Prostate gland (tissue), 2 donors: Measurements from ENCODE around the genes RLIM, POU3F4 and DIAPH2.

DNA sequence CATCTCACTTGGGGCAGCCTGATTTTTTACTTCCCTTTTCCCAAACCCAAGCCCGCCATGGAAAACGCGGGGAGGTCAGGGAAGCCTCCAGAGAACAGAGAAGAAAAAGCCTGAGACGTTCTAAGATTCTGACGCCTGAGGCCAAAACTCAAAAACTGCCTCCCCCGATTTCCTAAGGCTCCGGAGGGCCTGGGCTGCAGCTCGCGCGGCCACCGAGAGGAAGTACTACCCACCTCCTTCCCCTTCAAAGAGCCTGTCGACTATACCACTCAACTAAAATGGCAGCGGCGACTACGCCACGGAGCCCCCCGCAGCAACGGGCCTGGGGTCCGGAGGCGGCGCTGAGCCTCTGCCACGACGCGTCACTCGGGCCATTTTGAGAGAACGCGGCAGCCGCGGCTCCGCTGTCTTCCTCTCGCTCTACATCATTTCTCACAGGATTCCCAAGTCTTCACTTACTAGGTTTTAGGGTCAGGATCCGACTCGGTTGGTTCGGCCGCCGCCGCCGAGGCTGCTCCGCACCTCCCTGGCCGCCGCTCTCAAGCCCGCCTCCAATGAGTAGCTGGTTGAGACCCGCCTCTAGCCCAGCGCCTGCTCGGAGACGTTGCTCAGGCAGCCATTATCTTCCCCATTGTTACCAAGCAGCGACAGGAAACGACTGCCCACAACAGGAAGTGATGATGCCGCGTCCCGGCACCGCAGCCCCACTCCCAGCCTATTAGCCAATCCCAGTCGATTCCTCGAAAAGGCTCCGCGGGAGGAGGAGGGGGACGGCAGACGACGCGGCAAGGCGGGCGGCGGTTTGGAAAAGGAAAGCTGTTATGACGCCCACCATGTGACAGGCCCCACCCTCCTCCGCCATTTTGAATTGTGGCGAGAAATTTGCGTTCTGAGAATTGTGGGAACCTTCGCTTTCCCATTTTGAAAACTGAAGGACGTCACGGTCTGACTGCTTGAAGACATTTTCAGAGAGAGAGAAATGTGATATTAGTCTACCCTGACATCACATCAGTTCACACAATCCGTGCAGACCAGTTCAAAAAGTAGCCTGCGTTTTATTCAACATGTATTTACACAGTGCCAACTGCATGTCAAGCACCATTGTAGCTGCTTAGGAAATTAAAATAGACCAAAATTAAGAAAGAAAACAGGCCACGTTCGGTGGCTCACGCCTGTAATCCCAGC lies at the start of gene RLIM:
Gene RLIM, minus strand, starts transcription at position 662 of the 1,185 bp plus-strand sequence.
- PRO-cap: bidirectional peak, plus-strand start at position 776 of the sequence, minus-strand start at position 720 of the sequence
- RAMPAGE, long total RNA, 2 experiments: start-site peak on the minus strand in 2 of 2 experiments, centred at positions 540 to 628 of the sequence, 69 to 1,181 reads per replicate

- PRO-cap: no peak
- RAMPAGE, long total RNA, 2 experiments: no peak in any of the 2 experiments
Measured at GRCh38 chrX:77451064-77451642, 4.0 kb downstream of the FGF16 start.

DNA sequence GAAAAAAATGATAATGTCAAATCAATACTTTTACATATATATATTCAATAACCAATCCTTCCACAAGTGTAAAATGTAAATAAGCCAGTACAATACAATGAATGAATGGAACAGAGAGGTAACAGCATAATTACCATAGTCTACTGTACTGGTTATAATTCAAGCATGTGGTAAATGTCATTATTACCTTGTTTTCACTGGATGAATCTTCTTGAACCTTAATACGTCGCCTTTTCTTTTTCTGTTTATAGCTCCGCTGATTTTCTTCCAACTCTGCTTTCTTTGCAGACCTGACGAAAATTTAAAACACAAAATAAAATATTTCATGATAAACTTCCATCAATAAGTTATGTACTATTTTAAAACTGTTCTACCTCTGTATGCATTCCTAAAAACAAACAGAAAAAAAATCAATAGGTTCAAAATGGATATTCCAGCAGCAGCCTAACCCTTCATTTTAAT lies 132.1 kb downstream of the ATRX start:
- PRO-cap: no peak
- RAMPAGE, long total RNA, 2 experiments: no peak in any of the 2 experiments

DNA sequence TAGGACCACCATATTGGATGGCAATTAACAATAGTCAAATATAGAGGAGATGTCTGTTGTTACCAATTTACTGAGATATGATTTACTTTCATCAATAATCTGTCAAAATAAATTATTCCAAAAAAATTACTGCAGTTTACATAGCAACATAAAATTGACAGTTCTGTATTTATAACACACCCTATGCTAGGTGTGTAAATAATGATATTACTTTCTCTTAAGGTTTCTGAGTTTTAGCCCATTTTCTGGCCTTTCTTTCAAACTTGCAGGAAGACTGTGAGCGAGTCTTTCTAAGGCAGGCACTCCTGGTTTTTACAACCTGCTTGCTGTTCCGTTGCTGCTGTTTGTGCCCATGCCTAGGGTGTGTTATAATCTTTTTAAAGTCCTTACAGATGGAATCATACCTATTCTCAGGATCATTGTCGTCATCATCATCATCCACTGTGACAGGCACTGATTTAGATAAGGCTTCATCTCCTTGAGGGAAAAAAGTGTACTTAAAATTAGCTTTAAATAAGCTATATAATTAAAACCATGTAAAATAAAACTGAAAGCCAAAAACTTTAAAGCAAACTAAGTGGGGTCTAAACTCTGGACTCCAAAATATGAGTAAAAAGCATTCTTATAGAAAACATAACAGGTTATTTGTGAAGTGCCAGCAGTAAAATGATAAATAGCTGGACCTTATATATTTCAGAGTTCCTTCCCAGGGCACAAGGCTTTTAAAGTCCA lies 110.0 kb downstream of the ATRX start:
- PRO-cap: no peak
- RAMPAGE, long total RNA, 2 experiments: no peak in any of the 2 experiments

GRCh38 chrX:77753298-77754493 lies 32.3 kb downstream of the ATRX start:
- PRO-cap: no peak
- RAMPAGE, long total RNA, 2 experiments: no peak in any of the 2 experiments

DNA sequence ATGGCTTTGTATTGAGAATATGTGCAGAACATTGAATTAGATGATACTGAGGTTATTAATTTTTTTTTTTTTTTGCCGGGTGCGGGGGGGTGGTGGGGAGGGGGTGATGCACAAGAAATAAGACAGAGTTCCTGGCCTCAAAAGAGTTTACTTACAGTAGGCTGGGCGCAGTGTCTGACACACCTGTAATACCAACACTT lies 908 bp downstream of the ATP7A start:
- PRO-cap: no peak
- RAMPAGE, long total RNA, 2 experiments: no peak in any of the 2 experiments

GRCh38 chrX:77962457-77962929 lies 6.9 kb downstream of the PGAM4 start:
- PRO-cap: no peak
- RAMPAGE, long total RNA, 2 experiments: no peak in any of the 2 experiments

- PRO-cap: no peak
- RAMPAGE, long total RNA, 2 experiments: no peak in any of the 2 experiments
Measured at GRCh38 chrX:78024336-78024687, 54.9 kb upstream of the PGAM4 start.

DNA sequence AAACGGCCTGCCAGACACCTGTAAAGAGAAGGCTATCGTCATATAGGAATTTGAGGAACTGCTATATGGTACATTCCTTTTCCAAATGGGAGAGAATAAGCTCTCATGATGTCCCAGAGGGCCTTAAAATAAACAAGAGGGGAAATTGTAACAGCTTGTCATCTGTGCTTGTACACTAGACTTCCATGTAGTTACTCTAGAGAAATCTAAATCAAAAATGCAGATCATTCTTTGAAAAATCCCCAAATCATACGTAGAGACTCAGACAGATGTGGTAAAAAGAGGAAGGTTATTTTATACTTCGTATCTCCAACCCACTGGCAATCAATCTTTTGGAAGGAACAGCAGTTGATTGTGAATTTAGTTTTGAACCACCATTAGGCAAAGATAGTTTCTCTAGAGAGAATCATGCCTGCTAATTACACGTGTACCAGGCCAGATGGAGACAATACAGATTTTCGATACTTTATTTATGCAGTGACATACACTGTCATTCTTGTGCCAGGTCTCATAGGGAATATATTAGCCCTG lies 26.2 kb downstream of the GPR174 start:
- PRO-cap: no peak
- RAMPAGE, long total RNA, 2 experiments: no peak in any of the 2 experiments

DNA sequence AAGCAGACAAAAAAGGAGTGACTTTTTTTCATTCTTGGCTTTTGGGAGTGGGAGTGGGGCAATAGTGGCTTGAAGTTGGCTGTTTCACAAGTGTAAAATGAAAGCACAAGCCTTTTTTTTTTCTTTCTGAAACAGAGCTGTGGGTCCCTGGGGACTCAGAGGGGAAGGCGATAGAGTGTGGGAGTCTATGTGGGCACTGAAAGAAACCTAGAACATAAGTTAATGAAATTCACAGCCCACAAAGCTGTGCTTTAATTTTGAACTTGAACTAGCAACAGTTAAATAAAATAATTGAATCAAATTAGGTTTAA lies 107.7 kb downstream of the ITM2A start:
- PRO-cap: no peak
- RAMPAGE, long total RNA, 2 experiments: no peak in any of the 2 experiments

- PRO-cap: no peak
- RAMPAGE, long total RNA, 2 experiments: no peak in any of the 2 experiments
Measured at GRCh38 chrX:80810483-80810920, 825 bp upstream of the BRWD3 start.

- PRO-cap: no peak
- RAMPAGE, long total RNA, 2 experiments: no peak in any of the 2 experiments
Measured at GRCh38 chrX:83507785-83508567, at the start of gene POU3F4. TSS of gene POU3F4 (plus strand) at chrX:83508290.

- PRO-cap: no peak
- RAMPAGE, long total RNA, 2 experiments: no peak in any of the 2 experiments
Measured at GRCh38 chrX:84729769-84730063, 227.5 kb upstream of the HDX start.

DNA sequence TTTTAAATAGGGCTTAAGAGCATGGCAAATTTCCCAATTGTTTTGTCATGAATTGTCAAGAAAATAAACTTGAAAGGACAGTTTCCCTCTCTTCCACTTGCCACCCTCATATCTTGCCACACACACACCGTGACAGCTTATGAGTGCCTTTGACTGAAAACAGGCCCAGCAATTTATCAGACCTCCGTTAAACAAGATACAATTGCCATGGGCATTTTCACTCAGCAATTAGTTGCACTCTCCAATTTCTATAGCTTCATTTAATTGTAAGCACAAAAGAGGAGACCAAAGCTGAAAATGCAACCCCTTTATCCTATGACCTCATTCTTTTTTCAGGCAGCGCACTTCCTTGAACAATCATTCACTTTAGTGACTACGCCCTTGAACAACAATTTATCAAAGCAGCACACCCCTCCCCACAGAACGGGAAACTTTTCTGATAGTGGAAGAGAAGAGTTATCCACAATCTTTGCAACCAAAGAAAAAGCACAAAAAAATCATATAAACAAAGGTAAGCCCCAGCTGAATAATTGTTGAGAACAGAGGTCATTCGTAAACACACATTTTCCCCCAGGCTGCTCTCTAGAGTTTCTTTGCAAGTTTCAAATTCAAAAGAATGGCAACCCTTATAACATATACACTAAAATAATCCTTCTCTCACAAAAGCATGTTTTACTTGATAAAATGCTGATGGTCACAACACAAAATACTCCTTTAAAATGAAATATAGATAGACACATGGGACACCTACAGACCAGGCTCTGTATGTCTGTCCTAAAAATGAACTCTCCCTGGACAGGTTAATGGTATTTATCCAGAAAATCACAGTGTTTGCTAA lies 4.0 kb downstream of the POF1B start:
- PRO-cap: no peak
- RAMPAGE, long total RNA, 2 experiments: no peak in any of the 2 experiments

- PRO-cap: no peak
- RAMPAGE, long total RNA, 2 experiments: no peak in any of the 2 experiments
Measured at GRCh38 chrX:88604661-88605268, 142.3 kb upstream of the CPXCR1 start.

GRCh38 chrX:92114255-92114542 lies 335.0 kb downstream of the PCDH11X start:
- PRO-cap: no peak
- RAMPAGE, long total RNA, 2 experiments: no peak in any of the 2 experiments

DNA sequence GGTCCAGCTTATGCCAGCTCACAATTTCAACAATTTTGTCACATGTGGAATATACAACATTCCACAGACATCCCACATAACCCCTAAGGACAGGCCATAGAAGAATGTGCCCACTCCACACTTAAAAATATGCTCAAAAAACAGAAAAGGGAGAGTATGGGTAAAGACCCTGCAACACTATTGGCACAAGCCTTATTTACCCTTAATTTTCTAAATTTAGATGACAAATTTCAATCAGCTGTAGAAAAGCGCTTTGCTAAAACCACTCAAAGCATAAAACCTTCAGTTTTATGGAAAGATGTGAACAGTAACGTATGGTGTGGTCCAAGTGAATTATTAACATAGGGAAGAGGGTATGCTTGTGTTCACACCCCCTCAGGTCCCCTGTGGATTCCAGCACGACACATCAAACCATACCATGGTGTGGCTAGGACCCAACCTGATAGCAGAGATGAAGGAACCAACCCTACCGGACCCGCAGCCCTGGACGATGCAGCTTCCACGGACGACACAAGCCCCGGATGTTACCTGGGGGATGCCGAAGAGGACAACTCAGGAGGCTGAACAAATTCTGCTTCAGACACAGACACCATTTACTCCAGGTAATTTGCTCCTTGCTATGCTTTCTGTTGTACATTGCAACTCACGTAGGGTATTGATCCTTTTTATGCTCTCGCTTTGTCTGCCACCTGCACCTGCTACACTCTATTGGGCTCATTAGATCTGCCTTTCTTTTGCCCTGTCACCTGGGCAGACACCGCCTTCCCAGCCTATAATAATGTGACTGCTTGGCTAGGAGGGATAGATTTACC lies 821.1 kb downstream of the FAM133A start:
- PRO-cap: no peak
- RAMPAGE, long total RNA, 2 experiments: no peak in any of the 2 experiments

DNA sequence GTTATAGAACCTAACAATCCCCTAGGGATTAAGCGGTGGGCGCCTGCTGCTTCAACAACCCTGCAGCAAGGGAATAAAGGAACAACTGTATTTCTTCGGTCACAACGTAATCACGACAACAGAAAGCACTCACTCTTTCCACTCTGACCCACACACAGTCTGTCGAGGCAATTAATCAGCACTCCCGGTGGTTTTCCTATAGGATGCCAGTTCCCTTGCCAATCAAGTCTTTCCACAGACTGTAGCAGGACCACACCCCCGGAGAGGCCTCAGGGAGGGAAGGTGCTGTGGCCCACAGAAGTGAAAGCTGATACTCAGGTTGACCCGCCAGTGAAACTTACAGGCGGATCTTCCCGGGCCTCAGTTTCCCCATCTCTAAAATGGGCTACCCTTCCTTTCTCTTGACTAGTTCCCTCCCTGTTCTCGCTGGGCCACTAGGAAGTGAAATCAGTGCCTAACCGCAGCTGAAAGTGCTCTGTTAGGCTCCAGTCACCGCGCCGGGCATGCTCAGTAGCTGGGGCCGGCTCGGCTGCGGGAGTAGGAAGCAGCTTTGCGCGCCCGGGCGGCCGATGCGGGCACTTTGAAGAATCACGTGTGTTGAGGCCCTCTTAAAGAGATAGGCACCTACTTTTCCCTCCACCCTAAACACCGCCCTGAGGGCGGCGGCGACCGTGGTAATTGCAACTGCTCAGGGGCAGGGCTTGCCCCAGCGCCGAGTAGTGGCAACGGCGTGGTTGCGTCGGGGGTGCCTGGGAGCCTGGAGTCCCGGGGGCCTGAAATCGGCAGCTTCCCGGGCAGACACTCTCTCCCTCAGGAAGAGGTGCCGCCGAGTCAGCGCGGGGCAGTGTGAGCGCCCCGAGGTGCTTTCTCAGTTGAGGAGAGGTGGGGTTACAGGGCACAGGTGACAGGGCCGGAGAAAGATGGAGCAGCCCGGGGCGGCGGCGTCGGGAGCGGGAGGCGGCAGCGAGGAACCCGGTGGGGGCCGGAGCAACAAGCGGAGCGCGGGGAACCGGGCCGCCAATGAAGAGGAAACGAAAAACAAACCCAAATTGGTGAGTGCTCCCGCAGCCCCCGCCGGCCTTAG lies at the start of gene DIAPH2:
Gene DIAPH2, plus strand, starts transcription at position 704 of the 1,084 bp plus-strand sequence.
- PRO-cap: unidirectional peak, plus-strand start at position 510 of the sequence; unidirectional peak, plus-strand start at position 644 of the sequence; unidirectional peak, plus-strand start at position 691 of the sequence
- RAMPAGE, long total RNA, 2 experiments: start-site peak on the plus strand in 2 of 2 experiments, centred at positions 716 to 722 of the sequence, 76 to 701 reads per replicate

GRCh38 chrX:97188656-97189064 lies 305.0 kb downstream of the RPA4 start:
- PRO-cap: no peak
- RAMPAGE, long total RNA, 2 experiments: no peak in any of the 2 experiments

- PRO-cap: no peak
- RAMPAGE, long total RNA, 2 experiments: no peak in any of the 2 experiments
Measured at GRCh38 chrX:97563381-97563961, 679.8 kb downstream of the RPA4 start.